Peritoneum (tissue), 1 donor: Measurements from ENCODE around the genes DUS4L, SLC26A4, THAP5 and LRRN3.

- PRO-cap = no peak
Measured at GRCh38 chr7:107156921-107157604, 11.7 kb upstream of the HBP1 start.

DNA sequence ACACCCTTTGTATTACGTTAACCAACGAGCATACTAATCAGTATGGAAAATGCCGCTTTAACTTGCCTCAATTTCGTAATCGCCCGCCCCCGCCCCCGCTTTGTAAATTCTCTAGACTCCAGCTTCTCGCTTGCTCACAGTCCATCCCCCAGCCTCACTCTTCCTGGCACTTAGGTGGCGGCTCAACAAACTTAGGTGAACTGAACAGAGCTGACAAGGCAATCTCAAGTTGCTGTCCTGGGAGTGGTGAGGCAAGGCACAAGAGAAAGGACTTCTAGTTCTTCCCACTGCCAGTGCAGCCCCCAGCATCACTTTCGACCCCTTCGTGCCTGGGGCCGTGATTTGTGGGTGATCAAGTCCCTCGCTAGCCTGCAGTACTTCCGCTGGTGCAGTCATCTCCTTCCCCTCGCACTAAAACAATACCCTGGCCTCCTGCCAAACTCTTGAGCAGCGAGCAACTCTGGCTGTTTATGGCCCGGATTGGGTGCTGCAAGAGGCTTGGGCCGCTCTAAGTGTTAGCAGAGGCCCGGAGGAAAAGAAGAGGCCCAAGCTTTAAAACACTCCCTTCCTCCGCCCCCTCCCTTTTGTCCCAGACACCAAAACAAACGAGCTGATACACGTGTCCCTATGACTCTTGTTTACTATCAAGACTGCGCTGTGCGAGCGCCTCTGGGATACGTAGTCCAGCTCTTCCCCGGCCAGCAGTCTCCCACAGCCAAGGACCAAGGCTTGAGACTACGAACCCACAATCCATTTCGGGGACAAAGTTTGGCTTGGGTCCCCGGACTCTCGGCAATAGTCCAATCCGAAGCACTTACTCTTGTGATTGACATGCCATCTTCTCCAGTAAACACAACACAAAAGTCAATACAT lies 583 bp upstream of the HBP1 start:
- PRO-cap = no peak

- PRO-cap = no peak
Measured at GRCh38 chr7:107171696-107172106, 2.9 kb downstream of the HBP1 start.

- PRO-cap = no peak
Measured at GRCh38 chr7:107174158-107174851, 5.5 kb downstream of the HBP1 start.

DNA sequence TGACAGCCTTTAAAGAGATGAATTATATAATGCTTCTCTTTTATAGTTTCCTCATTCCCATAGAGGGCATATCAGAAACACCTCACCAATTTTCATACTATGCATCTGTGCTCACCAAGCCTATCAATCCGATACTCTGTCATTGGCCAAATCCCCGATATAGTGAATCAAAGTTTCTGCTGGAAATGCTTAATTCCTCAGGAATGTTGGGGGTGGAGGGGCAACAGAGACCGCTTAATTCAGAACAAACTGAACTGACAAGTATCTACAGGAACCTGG lies 2.6 kb downstream of the COG5 start:
- PRO-cap = no peak

- PRO-cap = no peak
Measured at GRCh38 chr7:107563817-107564869, at the start of gene DUS4L. DUS4L (plus strand) TSS chr7:107563971.

DNA sequence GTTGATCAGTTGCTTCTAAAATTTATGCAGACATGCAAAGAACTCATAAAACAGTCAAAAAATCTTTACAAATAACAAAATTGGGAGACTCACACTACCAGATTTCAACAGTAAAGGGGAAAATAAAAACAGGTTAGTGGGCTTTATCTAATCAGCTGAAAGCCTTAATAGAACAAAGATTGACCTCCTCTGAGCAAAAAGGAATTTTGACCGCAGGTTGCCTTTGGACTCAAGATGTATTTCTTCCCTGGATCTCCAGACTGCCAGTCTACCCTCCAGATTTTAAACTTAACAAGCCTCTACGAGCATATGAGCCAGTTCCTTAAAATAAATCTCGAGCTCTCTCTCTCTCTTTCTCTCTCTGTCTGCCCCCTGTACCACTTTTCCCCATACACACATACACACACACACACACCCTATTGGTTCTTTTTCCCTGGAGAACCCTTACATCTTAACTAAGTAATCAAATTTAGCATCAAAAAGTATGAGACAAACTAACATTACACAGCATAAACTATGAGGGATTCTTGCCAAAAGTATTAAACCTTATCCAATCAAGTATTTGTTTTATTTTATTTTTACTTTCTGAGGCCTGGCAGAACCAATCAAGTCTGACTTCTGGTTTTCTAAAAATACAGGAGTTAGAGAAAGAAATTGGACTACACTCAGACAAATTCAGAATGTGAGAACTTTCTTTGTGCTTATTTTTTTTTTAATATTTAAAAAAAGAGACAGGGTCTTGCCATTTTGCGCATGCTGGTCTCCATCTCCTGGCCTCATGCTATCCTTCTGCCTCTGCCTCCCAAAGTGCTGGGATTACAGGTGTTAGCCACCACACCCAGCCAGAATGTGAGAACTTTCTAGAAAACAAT lies 11.4 kb downstream of the BCAP29 start:
- PRO-cap = no peak

DNA sequence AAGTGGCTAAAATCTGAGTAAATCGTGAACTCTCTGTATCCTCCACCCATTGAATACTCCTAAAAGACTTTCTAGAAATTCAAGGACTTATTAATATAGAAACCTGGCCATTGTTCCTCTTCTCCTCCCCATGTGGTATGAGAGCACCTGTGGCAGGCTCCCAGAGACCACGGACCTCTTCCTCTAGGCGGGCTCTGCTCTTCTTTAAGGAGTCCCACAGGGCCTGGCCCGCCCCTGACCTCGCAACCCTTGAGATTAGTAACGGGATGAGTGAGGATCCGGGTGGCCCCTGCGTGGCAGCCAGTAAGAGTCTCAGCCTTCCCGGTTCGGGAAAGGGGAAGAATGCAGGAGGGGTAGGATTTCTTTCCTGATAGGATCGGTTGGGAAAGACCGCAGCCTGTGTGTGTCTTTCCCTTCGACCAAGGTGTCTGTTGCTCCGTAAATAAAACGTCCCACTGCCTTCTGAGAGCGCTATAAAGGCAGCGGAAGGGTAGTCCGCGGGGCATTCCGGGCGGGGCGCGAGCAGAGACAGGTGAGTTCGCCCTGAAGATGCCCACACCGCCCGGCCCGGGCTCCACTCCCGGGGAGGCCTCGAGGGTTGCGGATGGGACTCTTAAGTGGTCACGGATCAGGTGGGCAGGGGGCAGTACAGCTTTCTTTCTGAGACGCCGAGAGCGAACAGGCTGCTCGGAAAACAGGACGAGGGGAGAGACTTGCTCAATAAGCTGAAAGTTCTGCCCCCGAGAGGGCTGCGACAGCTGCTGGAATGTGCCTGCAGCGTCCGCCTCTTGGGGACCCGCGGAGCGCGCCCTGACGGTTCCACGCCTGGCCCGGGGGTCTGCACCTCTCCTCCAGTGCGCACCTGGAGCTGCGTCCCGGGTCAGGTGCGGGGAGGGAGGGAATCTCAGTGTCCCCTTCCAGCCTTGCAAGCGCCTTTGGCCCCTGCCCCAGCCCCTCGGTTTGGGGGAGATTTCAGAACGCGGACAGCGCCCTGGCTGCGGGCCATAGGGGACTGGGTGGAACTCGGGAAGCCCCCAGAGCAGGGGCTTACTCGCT lies at the start of gene SLC26A4:
Gene SLC26A4 (plus strand): TSS at position 505 of the 1,056 bp plus-strand sequence.
- PRO-cap = no peak

GRCh38 chr7:107745036-107745838 lies 1.3 kb downstream of the CBLL1 start:
- PRO-cap = no peak

GRCh38 chr7:107785883-107786416 lies 17.1 kb downstream of the SLC26A3 start:
- PRO-cap = no peak

DNA sequence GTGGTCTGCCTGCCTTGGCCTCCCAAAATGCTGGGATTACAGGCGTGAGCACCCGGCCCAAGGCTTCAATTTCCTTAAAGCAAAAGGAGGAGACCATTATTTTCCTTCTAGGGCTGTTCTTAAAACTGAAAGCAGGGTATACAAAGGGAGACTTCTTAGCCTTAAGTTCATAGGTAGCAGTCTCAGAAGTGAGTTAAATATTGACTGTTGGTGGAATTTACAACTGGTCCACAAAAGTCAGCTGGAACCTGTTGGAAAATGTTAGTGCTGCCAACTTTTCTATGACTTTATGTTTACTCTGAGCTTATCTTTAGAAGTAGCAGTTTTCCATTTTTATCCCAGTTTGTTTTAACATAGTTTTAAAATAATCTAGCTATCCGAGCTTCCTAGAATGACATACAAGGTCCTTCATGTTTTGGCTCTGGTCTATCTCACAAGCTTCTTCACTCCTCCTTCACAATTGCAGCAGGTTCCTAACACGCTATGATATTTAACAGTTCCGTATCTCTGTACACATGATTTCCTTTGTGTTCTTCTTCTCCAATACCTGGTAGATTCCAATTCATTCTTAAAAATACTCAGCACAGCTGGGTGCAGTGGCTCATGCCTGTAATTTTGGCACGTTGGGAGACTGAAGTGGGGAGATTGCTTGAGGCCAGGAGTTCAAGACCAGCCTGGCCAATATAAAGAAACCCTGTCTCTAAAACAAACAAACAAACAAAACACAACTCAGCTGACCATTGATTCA lies 3.2 kb downstream of the SLC26A3 start:
- PRO-cap = no peak

GRCh38 chr7:107843121-107843602 lies 40.1 kb upstream of the SLC26A3 start:
- PRO-cap = no peak

- PRO-cap = no peak
Measured at GRCh38 chr7:107919676-107920518, 28.9 kb downstream of the DLD start.

DNA sequence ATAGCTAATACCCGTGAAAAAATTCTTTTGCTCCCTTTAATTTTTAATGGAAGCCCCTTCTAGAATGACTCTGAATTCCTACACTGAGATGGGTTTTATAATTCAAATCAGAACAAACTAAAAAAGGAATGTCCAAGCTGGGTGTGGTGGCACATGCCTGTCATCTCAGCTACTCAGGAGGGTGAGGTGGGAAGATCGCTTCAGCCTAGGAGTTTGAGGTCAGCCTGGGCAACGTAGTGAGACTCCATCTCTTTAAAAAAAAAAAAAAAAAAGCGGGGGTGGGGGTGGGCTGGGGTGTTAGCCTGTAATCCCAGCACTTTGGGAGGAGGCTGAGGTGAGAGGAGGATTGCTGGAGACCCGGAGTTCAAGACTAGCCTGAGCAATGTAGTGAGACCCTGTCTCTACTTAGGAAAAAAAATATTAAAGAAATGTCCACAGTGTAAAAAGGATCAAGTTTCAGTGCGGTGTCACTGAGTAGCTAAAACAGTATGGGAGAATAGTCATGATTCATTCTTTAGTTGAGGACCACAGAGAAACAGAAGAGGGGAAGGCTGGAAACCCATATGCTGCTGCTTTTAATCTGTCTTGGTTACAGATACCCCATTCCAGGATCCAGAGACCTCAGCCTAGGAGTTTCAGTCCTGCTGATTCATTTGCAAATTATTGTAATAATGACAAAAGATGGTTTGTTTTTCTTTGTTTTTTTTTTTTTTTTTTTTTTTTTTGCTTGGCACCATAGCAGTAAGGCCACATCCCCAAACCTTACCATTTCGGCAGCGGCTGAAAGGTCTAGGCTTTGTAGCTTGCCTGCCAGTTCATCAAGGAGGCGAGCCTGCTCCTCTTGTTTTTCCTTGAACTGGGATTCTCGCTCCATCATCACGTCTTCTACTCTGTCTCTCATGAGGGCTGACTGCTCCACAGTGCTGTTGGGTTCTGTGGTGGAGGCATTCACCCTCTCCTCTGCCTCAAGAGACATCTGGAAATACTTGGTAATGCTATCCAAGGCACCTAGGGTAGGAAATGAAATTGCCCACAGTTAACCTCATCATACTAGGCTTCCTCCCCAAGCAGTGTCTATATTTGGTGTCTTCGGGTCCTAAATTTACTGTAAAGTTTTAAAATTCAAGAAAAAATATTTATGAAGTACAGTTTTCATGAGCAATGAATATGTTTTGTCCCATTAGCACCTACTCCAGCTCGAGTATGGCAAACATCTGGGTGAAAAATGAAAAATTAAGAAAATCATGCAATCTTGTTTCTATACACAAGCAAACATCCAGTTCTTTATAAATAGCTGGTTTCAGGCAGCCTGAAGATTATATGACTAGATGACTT lies 44.1 kb downstream of the DLD start:
- PRO-cap = no peak

DNA sequence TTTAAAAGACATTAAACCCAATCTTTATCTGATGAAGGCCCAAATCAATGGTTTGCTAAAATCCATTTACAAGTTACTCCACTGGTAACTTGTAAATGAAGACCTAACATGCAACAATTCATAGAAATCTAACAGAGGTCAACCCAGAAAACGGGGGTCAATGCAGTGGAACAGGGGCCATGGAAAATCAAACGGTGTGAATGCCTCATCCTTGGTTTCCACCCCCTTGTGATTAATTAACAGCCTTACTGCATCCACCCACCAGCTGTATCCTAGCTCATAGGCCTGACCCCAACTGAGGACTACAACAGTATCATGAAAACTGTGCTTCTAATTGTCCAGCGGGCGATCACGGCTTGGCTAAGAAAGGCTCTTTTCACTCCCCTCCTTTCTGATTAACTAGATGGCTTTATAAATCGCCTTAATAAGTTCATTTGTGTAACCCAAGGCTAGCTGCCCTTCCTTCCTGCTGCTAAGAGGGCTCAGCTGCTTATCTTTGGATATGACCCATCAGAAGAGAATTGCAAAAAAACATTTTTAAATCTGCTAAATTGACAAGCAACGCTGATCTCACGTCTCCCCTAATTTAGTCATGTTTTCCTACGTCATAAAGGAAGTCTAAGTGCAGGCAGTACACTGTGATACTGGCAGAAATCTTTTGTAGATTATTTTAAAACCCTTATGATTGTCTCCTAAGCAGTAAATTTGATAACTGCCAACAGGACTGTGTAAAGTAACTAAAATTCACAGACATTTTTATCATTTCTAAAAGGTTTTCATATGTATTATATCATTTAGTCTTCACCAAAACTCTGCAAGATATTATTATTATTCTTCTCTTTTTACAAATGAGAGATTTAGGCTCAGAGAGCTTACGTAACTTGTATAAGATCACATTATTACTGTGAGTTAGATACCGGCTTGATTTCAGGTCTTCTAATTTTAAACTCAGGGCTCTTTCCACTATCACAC lies 163.0 kb downstream of the NRCAM start:
- PRO-cap = no peak

GRCh38 chr7:108480771-108481186 lies 24.5 kb upstream of the NRCAM start:
- PRO-cap = no peak

DNA sequence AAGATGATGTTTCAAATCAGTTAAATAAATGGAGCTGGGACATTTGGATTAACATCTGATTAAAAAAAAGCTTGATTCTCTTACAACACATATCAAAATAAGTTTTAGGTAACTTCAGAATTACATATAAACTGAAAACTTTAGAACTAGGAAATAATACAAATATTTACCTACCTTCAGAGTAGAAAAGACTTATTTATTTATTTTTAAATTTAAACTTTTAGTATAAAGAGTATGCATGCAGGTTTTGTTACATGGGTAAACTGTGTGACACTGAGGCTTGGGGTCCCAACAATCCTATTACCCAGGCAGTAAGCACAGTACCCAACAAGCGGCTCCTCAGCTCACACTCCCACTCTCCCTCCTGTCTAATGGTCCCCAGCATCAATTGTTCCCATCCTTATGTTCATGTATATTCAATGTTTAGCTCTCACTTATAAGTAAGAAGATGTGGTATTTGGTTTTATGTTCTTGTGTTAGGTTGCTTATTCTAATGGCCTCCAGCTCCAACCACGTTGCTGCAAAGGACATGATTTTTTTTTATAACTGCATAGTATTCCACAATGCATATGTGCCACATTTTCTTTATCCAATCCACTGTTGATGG lies 31.8 kb downstream of the PNPLA8 start:
- PRO-cap = no peak

DNA sequence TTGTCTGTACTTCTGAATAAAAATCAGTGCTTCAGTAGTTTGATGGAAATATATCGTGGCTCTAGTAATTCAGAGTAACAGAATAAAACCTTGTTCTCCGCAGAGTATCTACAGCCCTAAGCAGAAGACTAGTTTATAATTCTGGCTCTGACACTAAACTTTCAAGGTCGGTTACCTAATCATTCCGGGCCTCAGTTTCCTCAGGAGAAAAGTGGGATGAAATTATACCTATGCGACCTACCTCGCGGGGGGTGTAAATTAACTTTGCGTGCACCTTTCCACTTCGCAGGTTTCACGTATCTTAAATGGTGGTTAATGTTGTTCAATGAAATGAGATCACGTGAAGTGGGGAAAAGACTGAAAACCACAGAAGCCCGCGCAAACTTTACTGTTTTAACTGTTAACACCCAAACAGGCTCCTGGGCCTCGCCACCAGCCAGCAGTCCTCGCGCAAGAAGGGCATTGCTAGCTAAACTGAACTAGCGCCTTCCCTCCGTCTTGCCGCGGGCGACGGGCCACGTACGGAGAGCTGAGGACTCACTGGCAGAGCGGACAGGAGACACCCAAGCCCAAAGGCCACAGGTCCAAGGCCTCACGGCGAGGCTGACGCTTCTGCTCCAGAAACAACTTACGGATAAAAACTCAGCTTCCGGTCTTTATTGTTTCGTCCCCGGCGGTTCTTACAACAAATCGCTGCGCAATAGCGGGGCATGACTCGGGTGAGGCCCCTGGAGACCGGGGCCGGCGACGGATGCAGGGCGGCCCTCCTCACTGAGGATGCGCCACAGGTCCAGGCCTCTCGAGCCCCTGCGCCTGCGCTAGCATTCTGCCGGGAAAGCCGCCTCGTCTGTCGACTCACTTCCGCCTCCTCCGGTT lies at the start of gene THAP5:
Gene THAP5 (minus strand): TSS at position 849 of the 876 bp plus-strand sequence.
- PRO-cap = bidirectional peak, plus-strand start outside the sequence, minus-strand start at position 809 of the sequence

- PRO-cap = no peak
Measured at GRCh38 chr7:108570378-108570947, 789 bp downstream of the DNAJB9 start.

DNA sequence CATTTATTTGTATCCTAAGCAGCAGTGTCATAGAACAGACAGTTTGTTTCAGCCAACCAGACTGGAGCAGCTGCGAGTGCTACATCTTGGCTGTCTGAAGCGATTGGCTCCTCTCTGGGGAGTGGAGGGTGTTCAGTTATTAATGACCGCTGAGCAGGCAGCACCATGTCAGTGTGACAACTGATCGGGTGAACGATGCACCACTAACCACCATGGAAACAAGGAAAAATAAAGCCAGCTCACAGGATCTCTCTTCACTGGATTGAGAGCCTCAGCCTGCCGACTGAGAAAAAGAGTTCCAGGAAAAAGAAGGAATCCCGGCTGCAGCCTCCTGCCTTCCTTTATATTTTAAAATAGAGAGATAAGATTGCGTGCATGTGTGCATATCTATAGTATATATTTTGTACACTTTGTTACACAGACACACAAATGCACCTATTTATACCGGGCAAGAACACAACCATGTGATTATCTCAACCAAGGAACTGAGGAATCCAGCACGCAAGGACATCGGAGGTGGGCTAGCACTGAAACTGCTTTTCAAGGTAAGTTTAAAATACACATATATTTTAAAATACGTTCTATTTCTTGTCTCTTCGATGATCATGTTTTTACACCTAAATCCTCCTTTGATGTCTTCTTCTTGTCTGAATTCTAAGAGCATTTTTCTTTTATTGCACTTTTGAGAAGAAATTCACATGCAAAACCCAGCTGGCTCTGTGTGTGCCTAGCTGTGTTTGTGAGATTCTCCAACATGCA lies at the start of gene LRRN3:
Gene LRRN3 (plus strand): TSS at position 168 of the 759 bp plus-strand sequence.
- PRO-cap = no peak